Measurements from ENCODE around the gene AP4S1.

- RRBS = no CpG with 5 or more reads among the region's 9 CpGs
These were observed 4.6 kb downstream of the NFATC4 start for GRCh38 chr14:24372364-24373108.

GRCh38 chr14:24374189-24374514 lies 6.2 kb downstream of the NFATC4 start:
- RRBS = no CpG with 5 or more reads among the region's 2 CpGs

DNA sequence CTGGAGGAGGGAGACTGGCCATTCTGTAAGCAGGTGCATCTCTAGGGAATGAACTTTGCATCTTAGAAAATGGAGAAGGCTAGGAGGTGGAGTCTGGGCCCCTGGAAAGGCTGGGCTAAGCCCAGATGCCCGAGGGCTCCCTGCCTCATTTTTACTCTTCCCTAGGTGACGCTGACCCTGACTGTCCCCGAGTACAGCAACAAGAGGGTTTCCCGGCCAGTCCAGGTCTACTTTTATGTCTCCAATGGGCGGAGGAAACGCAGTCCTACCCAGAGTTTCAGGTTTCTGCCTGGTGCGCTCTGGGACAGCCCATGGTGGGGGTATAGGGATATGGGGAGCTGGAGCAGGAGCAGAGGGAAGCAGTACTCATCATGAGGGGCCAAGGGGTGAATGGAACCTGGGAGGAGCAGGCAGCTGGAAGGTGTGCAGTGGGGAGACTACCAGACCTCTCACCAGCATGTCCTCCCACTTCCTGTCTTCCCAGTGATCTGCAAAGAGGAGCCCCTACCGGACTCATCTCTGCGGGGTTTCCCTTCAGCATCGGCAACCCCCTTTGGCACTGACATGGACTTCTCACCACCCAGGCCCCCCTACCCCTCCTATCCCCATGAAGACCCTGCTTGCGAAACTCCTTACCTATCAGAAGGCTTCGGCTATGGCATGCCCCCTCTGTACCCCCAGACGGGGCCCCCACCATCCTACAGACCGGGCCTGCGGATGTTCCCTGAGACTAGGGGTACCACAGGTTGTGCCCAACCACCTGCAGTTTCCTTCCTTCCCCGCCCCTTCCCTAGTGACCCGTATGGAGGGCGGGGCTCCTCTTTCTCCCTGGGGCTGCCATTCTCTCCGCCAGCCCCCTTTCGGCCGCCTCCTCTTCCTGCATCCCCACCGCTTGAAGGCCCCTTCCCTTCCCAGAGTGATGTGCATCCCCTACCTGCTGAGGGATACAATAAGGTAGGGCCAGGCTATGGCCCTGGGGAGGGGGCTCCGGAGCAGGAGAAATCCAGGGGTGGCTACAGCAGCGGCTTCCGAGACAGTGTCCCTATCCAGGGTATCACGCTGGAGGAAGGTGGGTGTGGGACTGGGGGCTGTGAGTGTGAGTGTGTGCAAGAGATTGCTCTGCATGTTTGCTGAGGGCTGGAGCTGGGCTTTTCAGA lies 8.2 kb downstream of the NFATC4 start:
- RRBS = no CpG with 5 or more reads among the region's 26 CpGs

GRCh38 chr14:24378195-24378624 lies 10.2 kb downstream of the NFATC4 start:
- RRBS = no CpG with 5 or more reads among the region's 3 CpGs

DNA sequence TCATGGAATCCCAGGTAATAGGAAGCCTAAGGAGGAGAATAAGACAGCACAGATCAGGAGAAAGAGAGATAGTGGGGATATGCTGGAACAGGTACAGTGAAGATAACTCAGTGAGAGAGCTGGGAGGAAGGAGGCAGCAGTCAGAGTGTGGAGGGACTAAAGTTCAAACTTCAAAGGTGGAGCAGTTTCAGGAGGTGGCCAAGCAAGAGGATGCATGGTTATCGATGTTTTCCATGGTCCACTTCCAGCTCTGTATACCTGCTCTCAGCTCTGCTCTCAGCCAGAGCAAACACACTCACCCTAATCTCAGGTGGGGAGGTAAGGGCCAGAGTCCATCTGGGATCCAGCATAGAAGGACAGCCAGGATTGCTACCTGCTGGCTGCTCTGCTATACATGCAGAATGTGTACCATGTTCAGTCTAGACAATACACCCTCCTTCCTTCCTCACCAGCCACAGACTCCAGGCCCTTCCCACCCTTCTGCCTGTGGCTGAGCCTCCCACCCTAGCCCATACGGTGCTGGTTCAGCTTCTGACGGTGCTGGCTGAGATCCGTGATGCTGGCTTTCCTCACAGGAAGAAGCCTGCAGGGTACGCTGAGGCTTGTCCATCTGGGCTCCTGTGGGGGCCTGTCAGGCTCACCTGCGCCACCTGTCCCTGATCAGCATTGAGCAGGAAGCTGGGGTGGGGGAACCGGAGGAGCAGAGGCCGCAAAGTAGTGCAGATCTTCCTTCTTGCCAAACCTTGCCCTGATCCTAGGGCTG lies 2.5 kb downstream of the CBLN3 start:
- RRBS = no CpG with 5 or more reads among the region's 8 CpGs

- RRBS = no CpG with 5 or more reads among the region's 4 CpGs
These were observed 1.6 kb downstream of the GZMB start for GRCh38 chr14:24632317-24632790.

DNA sequence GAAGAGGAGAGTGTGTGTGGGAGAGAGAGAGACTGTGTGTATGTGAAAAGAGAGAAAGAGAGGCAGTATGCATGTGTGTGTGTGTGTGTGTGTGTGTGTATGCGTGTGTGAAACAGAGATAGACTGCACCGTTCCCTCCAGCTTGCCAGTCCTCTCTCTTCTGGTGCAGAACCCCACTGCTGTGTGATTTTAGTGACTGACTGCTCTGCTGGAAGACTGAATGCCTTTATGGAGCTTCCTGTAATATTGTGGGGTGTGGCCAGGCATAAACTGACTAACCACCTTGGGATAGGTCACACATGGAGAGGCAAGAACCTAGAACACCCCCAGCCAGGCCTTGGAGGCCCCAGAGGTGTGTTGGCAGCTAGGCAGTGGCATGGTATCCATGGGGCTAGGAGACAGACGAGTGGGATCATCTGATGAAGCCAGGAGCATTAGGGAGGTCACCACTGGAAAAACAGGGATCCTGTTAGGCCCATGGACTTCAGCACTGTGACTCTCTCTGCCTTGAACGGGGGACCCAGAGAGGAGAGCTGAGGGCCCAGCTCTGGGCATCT lies 46.1 kb upstream of the STXBP6 start:
- RRBS = no CpG with 5 or more reads among the region's 4 CpGs

- RRBS = no CpG with 5 or more reads among the region's 2 CpGs
These were observed 52.9 kb upstream of the STXBP6 start for GRCh38 chr14:25102765-25103251.

- RRBS = no CpG with 5 or more reads among the region's 2 CpGs
These were observed 61.2 kb upstream of the STXBP6 start for GRCh38 chr14:25111006-25111746.

GRCh38 chr14:26597105-26597965 lies 498 bp downstream of the NOVA1 start:
- RRBS = 7% methylated on average over 10 of the region's 51 CpGs

DNA sequence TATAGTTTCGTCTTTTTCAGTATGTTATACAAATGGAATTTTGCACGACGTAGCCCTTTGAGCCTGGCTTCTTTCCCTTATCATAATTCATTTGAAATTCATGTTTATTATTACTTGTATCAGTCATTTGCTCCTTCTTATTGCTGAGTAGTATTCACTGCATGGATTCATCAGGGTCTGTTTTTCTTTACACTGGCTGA lies 534.0 kb upstream of the NOVA1 start:
- RRBS = no CpG with 5 or more reads among the region's 3 CpGs

DNA sequence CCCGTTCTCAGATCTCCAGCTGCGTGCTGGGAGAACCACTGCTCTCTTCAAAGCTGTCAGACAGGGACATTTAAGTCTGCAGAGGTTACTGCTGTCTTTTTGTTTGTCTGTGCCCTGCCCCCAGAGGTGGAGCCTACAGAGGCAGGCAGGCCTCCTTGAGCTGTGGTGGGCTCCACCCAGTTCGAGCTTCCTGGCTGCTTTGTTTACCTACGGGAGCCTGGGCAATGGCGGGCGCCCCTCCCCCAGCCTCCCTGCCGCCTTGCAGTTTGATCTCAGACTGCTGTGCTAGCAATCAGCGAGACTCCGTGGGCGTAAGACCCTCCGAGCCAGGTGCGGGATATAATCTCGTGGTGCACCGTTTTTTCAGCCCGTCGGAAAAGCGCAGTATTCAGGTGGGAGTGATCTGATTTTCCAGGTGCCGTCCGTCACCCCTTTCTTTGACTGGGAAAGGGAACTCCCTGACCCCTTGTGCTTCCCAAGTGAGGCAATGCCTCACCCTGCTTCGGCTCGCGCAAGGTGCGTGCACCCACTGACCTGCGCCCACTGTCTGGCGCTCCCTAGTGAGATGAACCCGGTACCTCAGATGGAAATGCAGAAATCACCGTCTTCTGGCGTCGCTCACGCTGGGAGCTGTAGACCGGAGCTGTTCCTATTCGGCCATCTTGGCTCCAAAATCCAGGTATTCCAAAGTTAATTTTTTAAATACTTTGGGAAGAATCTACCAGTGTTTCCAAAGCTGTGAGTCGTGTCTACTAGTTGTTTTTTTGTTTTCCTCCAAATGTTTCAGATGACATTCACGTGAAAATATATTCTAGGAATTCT lies 448.5 kb upstream of the FOXG1 start:
- RRBS = 67% methylated on average over 4 of the region's 34 CpGs

DNA sequence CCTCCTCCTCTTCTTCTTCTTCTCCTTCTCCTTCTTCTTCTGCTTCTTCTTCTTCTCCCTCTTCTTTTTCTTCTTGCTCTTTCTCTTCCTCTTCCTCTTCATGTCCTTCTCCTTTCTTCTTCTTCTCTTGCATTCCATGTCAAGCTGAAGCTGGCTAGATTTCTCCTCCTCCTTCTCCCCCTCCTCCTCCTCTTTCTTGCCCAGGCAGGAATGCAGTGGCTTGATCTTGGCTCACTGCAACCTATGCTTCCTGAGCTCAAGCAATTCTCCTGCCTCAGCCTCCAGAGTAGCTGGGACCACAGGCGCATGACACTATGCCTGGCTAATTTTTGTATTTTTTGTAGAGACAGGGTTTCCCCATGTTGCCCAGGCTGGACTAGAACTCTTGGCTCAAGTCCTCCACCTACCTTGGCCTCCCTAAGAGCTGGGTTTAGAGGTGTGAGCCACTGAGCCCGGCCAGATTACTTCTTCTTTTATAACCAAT lies 297.6 kb downstream of the PRKD1 start:
- RRBS = no CpG with 5 or more reads among the region's 2 CpGs

- RRBS = 25% methylated on average over 4 of the region's 27 CpGs
These were observed 756 bp upstream of the SCFD1 start for GRCh38 chr14:30621025-30622100.

GRCh38 chr14:30676261-30676690 lies 54.2 kb downstream of the SCFD1 start:
- RRBS = no CpG with 5 or more reads among the region's 2 CpGs

DNA sequence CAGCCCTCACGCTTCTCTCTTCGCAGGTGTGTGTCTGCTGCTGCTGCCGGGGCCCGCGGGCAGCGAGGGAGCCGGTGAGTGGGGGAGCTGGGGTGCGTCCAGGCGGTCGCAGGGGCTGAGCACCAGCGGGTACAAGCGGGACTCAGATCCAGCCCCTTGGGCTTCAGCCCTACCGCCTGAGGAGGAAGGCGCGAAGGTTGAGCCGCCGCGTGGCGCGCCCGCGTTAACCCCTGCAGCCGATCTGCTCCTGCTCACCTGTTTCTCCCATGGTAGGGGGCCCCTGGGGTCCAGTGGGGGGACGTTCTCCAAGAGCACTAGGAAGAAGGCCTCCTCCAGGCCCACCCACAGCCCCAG lies 648 bp downstream of the COCH start:
- RRBS = 4% methylated on average over 2 of the region's 24 CpGs

DNA sequence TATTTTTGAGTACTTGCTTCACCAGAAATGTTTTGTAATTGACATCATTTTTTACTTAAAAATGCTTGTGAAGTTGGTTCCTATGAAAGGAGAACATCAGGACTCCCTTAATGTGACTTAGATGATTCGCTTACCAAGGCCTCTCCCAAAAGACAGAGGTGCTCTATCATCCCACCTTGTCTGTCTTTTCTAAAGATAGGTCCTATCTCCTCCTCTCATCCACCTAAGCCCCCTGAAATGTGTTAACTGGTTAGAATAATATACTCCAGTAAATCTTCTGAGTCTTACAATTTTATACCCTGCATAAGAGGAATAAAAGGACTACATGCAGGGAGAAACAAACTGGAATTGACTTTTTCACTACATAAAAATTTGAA lies 16.8 kb downstream of the COCH start:
- RRBS = no CpG with 5 or more reads among the region's 1 CpG

GRCh38 chr14:30908900-30909367 lies 34.6 kb downstream of the COCH start:
- RRBS = no CpG with 5 or more reads among the region's 3 CpGs

DNA sequence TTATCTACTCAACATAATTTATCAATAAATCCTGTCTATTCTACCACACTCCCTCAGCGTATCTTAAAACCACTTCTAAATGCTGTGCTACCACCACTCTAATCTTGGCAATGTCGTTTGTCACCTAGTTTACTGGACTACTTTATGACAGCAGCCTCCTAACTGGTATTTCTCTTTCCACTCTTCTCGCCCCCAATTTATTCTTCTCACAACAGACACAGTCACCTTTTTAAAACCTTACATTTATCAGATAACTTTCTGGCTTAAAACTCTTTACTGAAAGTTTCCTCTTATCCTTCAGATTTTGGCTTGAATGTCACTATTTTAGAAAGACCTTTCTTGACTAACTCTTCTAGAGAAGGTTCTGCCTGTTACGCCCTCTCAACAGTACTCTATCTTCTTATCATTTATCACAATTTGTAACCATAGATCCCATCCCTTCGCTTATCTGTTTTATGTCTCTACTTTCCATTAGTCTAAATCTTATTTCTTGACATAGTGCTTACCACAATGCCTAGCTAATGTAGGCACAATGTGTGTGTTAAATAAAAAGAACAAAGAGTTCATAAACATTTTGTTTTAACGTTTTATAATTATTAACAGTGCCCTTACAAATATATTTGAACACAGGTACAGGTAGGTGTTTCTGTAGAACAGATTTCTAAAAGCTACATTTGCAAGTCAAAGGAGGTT lies 35.7 kb downstream of the COCH start:
- RRBS = no CpG with 5 or more reads among the region's 6 CpGs

DNA sequence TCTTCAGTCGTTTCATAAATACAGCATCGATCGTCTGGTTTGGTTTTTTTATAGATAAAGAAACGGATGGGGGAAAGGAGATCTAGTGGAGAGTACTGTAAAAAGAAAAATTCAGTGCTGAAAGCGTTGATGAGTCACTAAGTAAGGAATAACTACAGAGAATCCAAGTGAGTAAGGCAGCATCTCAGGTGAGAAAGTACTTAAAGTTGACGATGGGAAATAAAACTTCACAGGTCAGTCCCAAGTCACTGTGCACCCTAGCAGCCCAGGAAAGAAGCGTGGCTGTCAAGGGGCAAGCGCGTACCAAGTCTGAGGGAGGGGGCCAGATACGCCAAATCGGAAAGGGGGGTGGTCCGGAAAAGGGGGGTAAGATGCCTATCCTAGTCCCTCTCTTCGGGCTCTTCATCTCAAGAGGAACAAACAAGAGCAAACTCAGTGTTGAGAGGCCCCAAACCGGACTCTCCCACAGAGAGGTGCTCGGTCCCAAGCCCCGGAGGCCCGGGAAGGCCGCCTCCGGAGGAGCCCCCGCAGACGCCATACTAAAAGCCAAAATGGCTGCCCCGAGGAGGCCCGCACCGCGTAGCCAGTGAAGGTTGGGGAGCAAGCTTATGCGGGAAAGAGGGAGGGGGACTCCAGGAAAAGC lies at the start of gene AP4S1:
Gene AP4S1, plus strand, starts transcription at position 539 of the 643 bp plus-strand sequence.
- RRBS = 7% methylated on average over 4 of the region's 26 CpGs

All from GM19239 (cell line).